ENCODE data around the genes ANGEL2, PTPN14 and USH2A.

DNA sequence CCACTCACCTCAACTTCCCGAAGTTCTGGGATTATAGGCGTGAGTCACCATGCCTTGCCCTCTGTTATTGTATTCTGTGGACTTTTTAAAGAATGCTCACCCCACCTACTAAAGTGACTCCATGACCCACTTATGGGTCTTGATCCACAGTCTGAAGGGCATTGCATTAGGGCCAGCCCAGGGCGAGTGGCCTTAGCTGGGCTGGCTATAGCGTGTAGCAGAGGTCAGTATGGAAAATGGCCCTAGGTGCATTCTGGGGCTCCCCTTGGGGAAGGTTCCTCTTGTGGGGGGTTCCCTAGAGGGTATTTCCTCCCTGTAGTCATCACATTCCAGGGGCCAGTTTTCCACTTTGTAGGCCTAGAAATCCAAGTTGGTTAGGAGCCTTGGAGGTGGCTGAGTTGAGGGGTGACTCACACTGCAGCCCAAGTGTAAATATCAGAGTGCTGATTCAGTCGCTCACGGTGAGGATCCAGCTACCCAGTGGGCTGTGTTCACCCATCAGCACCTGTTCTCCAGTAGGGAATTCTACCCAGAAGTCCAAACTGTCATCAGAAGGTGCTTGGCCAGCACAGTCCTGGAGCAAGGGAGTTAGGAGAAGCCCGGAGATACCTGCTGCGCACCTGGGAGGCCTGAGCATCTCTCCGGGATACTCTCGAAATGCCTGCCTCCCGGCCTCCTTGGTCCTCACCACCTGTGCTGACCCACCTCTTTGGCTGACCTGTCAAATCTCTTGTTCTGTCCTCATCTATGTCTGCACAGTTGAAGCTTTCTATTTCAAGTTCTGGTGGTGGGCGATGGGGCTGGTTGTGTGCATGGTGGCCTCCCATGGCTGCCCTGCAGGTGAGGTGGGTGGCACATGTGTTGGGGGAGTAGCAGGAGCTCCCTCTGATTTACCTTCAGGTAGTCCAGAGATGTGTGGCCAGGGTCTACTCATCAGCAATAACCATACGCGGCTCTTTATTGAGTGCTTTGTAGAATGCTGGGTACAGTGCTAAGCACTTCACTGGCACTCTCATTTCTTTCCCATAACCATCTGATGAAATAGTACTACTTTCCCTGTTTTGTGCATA, 52.3 kb downstream of the NENF start:
- PRO-cap: no peak

GRCh38 chr1:212557845-212559064, 50.3 kb upstream of the ATF3 start:
- PRO-cap: bidirectional peak, plus-strand start at chr1:212558543, minus-strand start at chr1:212558395; bidirectional peak, plus-strand start at chr1:212559152, minus-strand start at chr1:212558921

- PRO-cap: bidirectional peak, plus-strand start at chr1:212567329, minus-strand start at chr1:212567260
Observed at GRCh38 chr1:212567051-212567682, 41.4 kb upstream of the ATF3 start.

- PRO-cap: no peak
Observed at GRCh38 chr1:212567683-212568100, 40.9 kb upstream of the ATF3 start.

DNA sequence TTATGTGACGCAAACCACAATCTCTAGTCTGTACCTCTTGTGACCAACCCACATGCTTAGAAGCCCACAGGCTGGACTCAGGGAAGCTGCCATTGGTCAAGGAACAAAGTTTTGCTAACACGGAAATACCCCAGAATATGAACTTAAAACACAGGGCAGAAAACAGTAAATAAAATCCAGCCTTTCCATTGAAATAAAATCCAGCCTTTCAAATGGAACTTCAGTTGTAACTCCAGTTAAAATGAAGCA, 21.2 kb upstream of the ATF3 start:
- PRO-cap: no peak

GRCh38 chr1:212700604-212700820, 872 bp upstream of the BATF3 start:
- PRO-cap: bidirectional peak, plus-strand start at chr1:212700638, minus-strand start at chr1:212700517

- PRO-cap: bidirectional peak, plus-strand start at chr1:212794660, minus-strand start at chr1:212794577
Observed at GRCh38 chr1:212794407-212795207, 2.9 kb downstream of the TATDN3 start.

- PRO-cap: no peak
Observed at GRCh38 chr1:212798620-212799461, 7.1 kb downstream of the TATDN3 start.

GRCh38 chr1:213015358-213016022, at the start of gene ANGEL2:
Gene ANGEL2, minus strand, starts transcription at chr1:213015867.
- PRO-cap: bidirectional peak, plus-strand start at chr1:213015539, minus-strand start at chr1:213015456; bidirectional peak, plus-strand start at chr1:213015927, minus-strand start at chr1:213015846

- PRO-cap: no peak
Observed at GRCh38 chr1:213596851-213597240, 390.9 kb upstream of the PROX1 start.

DNA sequence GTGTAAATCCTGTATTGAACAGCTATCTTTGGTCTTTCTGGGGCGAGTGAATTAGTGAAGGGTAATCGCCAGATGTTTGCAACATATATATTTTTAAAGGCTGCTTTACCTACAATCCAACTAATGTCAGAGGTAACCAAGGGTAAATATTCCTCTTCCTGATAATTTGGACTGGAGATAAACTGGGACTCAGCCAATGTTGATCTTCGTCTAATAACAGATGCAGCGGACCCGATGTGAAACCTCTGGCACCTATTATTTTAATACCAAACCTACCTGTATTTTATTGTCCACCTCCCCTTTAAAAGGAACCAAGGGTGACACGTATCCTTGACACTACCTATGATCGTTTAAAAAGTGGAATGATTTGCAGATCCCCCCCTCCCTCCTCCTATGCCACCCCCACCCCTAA, 741 bp upstream of the PROX1 start:
- PRO-cap: no peak

GRCh38 chr1:213996213-213996977, 8.6 kb downstream of the PROX1 start:
- PRO-cap: no peak

- PRO-cap: no peak
Observed at GRCh38 chr1:214126557-214127294, 139.0 kb downstream of the PROX1 start.

GRCh38 chr1:214187120-214187727, 93.7 kb upstream of the SMYD2 start:
- PRO-cap: no peak

GRCh38 chr1:214464172-214464985, 87.0 kb downstream of the PTPN14 start:
- PRO-cap: no peak

- PRO-cap: bidirectional peak, plus-strand start at chr1:214551909, minus-strand start at chr1:214551732
Observed at GRCh38 chr1:214551169-214552164, at the start of gene PTPN14. Gene PTPN14, minus strand, starts transcription at chr1:214551602.

DNA sequence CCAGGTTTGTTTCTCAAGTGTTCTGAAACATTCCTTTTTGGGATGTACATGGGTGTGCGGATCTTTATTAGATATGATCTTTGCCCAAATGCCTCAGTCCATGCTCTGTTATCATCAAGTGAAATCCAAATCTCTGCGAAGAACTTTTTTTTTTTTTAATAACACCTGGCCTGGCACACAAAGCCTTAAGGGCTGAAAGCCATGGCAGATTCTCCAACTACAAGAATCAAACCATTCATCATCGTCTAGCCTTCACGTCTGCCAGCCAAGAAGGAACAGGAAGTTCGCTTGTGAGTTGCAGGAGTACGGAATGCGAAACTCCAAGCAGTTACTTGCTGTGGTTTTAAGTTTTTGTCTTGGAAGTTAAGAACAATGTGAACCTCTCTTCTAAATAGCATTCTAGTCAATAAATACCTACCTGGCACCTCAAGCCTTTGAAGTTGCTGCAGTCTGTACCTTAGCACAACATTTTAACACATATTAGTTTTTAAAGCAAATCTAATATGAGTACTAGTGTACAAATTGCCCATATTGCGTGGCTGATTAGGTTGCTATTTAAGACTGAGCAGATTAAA, 22.0 kb upstream of the PTPN14 start:
- PRO-cap: no peak

GRCh38 chr1:214581860-214582228, 21.2 kb upstream of the CENPF start:
- PRO-cap: no peak

GRCh38 chr1:215081621-215082031, 911 bp upstream of the KCNK2 start:
- PRO-cap: no peak

GRCh38 chr1:216423184-216423602, at the start of gene USH2A:
Gene USH2A, minus strand, starts transcription at chr1:216423448.
- PRO-cap: no peak

All from pulmonary lymph node (tissue), 1 donor.